Measurements from ENCODE around the genes NUDT5 and CDC123.

- RRBS = no CpG with 5 or more reads among the region's 8 CpGs
Measured at GRCh38 chr10:11195576-11196130, 178.0 kb downstream of the CELF2 start.

GRCh38 chr10:11214345-11215096, 196.8 kb downstream of the CELF2 start:
- RRBS = no CpG with 5 or more reads among the region's 13 CpGs

DNA sequence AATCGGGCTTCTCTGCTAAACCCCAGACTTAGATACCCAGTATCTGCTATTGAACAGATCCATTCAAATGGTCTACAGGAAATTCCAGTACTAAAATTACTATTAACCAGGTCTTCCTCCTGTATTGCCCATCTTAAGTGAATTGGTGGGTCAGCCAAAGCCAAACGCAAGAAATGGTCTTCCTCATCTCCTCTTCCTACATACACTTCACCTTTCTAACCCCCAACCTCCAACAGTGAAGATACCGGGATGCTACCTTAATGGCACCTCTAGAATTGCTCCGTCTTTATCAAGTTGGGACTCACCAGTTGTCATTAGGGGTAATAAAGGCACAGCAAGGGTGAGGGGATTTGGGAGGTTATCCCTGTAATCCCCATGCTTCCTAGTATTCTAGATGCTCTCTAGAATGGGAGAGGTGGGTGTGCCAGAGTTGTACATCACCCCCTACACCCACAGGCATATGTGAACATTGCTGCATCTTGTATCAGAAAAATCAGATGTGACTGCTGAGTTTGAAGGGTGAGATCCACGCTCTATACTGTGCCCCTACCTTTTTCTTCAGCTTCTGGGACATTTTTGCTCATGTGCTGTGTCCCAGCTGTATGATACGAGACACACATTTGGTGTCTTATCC, 215.9 kb downstream of the CELF2 start:
- RRBS = no CpG with 5 or more reads among the region's 6 CpGs

- RRBS = no CpG with 5 or more reads among the region's 43 CpGs
Measured at GRCh38 chr10:11301494-11302580, 284.2 kb downstream of the CELF2 start.

DNA sequence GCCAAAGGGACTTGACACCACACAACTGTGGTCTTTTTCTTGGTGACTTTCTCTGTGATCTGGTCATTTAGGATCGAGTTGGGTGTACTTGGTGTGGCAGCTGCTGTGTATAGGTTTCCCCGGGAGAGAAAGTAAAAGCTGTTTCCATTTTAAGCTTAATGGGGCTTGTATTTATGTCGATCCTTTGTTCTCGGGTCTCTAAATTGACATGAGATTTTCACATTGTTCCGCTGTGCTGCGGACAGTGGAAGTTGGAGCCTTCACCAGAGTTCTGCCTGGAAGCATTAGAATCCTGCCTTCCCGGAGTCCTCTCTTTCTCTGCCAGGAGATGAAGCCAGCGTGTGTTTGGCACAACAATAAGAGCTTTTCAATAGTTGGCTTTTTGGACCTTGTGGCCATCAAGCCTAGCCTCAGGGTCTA, 284.9 kb downstream of the CELF2 start:
- RRBS = no CpG with 5 or more reads among the region's 8 CpGs

GRCh38 chr10:11367983-11368652, 243.3 kb downstream of the USP6NL start:
- RRBS = no CpG with 5 or more reads among the region's 15 CpGs

DNA sequence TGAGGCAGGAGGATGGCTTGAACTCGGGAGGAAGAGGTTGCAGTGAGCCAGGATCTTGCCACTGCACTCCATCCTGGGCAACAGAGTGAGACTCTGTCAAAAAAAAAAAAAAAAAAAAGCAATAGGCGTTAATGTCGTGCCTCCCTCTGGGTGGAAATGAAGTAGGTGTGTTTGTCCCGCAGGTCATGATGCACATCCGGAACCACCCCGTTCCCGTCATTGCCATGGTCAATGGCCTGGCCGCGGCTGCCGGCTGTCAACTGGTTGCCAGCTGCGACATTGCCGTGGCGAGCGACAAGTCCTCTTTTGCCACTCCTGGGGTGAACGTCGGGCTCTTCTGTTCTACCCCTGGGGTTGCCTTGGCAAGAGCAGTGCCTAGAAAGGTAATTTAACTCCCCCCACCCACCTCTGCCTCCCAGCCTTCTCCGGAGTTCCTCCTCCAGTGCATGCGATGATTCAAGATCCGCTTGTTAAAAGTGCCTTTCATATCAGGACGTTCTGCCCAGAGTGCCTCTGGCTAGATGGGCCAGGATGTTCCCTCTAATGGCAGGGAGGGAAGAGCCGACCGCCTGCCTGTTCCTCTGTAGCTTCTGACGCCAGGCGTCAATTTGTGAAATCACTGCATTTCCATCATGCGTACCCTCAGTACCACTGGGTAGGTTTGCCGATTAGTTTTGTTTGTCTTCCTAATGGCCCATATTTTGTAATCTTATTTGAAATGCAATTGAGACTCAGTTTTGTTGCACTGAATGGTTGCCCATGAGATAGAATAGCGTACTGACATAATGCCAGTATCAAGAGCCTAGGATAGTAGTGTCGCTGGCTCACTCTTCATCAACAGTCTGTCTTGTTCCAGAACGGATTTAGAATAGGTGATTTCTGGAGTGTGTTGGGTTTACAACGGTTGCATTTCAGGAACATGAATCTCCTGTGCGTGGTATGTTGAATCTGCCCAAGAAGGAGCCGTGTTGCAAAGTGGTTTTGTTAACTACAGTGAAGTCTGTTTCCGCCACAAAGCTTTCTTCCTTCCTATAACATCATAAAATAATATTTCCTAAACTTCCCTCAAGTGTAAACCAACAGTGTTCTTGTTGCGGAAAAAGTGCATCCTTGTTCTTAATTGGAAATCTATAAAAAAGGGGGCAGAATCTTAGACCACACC, 13.4 kb downstream of the ECHDC3 start:
- RRBS = 81% methylated on average over 6 of the region's 34 CpGs

DNA sequence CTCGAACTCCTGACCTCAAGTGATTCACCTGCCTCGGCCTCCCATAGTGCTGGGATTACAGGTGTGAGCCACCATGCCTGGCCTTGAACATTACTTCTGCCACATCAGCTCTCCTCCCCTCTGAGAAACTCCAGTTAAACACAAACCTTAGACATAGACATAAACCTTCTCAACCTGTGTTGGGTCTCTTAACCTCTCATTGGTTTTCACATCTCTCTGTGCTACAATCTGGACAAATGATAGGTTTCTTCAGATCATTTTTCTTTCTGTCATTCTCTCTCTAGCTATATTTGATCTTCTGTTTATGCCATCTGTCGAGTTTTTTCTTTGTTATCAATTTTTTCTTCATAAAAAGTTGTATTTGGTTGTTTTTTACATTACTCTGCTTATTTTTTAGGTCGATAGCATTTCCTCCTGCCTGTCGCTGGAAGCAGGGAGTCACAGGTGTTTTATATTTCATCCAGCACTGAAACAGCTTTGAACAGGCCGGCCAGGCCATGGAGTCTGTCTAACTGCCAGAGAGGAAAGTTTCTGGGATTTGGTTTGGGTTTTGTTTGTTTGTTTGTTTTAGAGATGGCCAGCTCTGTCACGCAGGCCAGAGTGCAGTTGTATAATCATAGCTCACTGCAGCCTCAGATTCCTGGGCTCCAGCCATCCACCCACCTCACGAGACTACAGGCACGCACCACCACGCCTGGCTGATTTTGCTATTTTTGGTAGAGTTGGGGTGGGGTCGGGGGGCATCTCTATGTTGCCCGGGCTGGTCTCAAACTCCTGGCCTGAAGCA, 23.2 kb downstream of the PROSER2 start:
- RRBS = no CpG with 5 or more reads among the region's 12 CpGs

DNA sequence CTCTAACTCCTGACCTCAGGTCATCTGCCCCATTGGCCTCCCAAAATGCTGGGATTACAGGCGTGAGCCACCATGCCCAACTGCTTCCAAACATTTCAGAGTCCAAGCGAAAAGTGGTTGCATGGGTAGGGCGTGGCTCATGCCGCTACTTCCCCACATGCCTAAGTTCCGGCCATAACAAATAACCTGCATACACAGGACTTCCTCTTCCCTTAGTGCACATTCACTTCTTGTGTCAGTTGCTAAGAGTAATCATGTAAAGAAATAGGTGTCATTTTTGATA, 11.4 kb upstream of the UPF2 start:
- RRBS = no CpG with 5 or more reads among the region's 5 CpGs

- RRBS = no CpG with 5 or more reads among the region's 15 CpGs
Measured at GRCh38 chr10:12130110-12130822, 789 bp downstream of the SEC61A2 start.

DNA sequence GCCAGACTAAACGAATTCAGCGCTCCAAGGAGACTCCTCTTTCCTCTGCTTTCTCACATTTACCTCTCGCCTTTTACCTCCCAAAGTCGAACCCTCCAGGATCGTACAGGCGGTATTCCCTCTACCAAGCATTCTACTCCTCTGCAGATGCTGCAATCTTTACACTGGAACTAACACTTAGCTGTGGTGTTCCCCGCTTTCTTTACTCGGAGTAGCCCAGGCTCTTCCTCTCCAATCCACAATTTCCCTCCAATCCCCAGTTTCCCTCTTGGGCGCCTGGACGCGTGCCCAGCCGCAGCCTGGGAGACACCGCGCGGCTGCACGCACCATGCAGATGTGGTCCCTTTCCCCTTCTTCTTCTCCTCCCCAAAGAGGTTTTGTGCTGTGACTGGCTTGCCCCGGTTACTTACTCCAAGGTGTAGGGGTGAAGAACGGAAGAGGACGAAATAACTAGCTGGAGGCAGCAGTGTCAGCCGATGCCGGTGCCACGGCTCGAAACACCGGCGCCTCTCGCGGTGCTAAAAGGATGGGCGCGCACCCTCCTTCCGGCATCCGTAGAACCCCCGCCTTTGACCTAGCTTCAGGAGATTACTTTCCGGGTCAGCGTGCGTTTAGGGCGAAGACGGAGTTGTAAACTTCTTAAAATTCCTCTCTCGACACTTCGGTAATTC, at the start of gene NUDT5:
Gene NUDT5 (minus strand): TSS at position 532 of the 671 bp plus-strand sequence.
- RRBS = 2% methylated on average over 11 of the region's 39 CpGs

DNA sequence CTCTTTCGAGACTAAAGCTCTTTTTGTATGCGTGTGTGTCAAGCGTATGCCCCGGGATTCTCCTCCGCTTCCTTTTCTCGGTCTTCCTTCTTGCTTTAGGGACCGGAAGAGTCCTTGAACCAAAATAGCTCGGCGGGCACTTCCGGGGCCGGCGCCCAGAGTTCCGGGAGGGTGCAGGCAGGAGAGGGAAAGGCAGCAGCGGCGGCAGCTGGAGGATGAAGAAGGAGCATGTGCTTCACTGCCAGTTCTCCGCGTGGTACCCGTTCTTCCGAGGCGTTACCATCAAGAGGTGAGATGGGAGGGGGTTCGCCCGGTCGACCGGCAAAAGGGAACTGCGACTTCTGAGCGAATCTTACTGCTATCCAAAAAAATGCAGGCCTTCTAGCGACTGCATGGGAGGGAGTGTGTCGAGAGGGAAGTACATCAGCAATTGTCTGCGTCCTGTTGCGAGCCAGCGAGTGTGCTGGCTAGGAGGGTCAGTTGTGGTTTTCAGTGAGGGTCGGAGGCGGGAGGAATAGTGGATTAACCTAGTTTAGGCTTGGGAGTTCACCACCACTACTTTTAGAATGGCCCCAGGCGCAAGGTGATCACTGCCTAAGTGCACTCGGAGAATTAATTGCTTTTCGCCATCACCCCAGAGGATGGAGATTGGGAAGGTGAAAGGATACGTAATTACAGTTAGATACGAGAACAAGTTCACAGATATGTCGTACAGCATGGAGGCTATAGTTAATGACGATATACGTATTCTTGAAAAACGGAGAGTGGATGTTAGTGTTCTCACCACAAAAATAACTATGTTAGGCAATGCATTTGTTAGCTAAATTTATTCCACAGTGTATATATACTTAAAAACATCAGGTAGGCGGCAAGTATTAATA, at the start of gene CDC123:
Gene CDC123 (plus strand): TSS at position 158 of the 881 bp plus-strand sequence.
- RRBS = 5% methylated on average over 6 of the region's 43 CpGs

- RRBS = no CpG with 5 or more reads among the region's 5 CpGs
Measured at GRCh38 chr10:12220975-12221516, 25.1 kb downstream of the CDC123 start.

- RRBS = no CpG with 5 or more reads among the region's 6 CpGs
Measured at GRCh38 chr10:12333164-12333644, 16.1 kb upstream of the CAMK1D start.

DNA sequence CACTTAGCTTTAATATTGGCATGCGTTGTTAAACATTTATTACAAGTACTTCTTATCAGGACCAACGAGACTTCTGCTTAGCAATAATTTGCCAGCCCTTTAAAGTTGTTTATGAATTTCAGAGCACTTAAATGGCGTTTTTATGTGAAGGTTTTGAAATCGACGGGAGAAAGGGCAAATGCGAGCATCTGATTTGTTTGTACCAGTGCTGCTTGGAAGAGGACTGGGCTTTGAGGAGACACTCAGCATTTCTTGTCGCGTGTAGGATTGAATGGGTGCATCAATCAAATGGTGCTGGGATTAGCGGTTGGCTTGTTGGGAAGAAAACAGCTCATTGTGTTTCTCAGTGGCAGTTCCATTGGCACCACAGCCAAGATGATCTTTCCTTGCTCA, 56.4 kb downstream of the CAMK1D start:
- RRBS = no CpG with 5 or more reads among the region's 9 CpGs

GRCh38 chr10:12412826-12413697, 63.7 kb downstream of the CAMK1D start:
- RRBS = no CpG with 5 or more reads among the region's 8 CpGs

GRCh38 chr10:12484570-12485876, 135.7 kb downstream of the CAMK1D start:
- RRBS = no CpG with 5 or more reads among the region's 36 CpGs

- RRBS = no CpG with 5 or more reads among the region's 2 CpGs
Measured at GRCh38 chr10:12628921-12629281, 279.6 kb downstream of the CAMK1D start.

DNA sequence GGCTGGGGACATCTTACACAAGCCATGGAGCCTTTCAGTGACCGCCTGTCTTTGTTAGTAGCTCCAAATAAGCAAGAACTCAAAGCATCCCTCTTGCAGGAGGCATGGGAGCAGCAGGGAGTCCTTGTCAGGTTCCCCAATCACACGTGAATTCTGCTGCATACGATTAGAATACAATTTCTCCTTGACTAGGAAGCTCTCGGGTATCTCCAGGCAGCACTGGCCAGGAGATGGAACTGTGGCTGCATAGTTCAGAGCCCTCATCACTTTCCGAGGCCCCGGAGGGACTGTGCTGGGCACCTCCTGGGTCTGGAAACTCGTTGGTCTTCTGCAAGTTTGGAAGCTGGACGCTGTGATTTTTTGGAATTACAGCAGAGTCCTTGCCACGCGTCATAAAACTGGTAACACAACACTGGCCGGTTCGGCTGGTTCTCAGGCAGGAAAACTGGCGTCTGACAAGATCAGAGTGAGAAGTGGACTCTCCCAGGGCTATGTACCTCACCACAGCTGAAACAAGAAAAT, 216.1 kb downstream of the CCDC3 start:
- RRBS = 94% methylated on average over 3 of the region's 13 CpGs

GRCh38 chr10:13100322-13101441, 719 bp downstream of the OPTN start:
- RRBS = 2% methylated on average over 15 of the region's 42 CpGs